Cardiac ventricle fibroblast (primary cell): ENCODE data around the gene CTSE.

GRCh38 chr1:205813250-205814115 is 485 bp upstream of the SLC41A1 start:
- RAMPAGE, long total RNA: no peak

GRCh38 chr1:205857770-205858488 is 8.0 kb upstream of the PM20D1 start:
- RAMPAGE, long total RNA: no peak

DNA sequence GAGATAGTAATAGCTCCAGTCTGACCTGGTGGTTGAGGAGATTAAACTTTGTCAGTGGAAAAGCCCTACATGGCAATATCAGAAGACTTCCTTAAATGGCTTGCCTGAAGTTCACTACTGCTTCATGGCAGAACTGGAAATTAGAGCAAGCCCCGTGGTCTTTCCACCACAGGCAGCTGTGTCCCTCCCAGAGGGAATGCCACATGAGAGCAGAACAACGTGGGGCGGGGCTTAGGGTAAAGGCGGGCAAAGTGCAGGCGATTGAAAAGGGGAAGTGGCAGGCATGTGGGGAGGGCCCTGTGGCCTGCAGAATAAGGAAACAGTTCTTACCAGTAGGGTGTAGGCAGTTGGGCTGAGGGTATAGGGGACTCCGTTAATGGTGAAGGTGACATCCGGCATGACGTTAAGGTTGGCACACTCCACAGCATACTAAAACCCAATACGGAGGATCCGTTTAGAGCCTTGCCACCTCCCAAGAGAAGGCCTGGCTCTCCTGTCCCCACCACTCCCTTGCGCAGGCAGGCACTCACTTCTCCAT is 8.9 kb upstream of the RAB7B start:
- RAMPAGE, long total RNA: no peak

GRCh38 chr1:206023478-206024286 is at the start of gene CTSE:
TSS of gene CTSE (minus strand) at chr1:206023895.
- RAMPAGE, long total RNA: no peak

GRCh38 chr1:206047197-206047589 is 5.8 kb upstream of the RHEX start:
- RAMPAGE, long total RNA: no peak

DNA sequence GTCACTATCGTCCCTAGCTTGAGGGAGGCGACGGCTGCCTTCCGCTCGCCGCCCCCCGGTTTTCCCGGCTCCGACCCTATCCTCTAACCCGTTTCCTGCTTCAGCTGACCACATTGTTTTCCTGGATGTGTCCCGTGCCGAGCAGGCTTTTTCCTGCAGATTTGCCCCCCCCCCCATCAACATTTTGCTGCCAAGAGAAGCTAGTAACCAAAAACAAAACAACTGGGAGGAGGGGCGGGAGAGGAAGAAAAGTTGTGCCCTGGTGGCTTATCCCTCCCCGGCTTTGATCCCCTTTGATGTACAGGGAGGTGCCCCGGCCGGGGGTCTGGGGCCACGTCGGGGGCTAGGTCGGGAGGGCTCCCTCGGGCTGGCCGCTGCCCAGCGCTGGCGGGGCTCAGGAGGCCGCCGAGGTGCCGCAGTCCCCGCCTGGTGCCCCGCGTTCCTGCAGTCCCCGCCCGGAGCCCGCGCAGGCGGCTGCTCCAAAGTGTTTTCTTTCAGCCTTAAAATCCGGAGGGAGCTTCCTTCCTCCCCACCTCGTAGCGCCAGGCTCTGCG is 1.5 kb downstream of the SRGAP2 start:
- RAMPAGE, long total RNA: no peak

GRCh38 chr1:206458068-206459141 is 11.9 kb upstream of the IKBKE start:
- RAMPAGE, long total RNA: no peak

DNA sequence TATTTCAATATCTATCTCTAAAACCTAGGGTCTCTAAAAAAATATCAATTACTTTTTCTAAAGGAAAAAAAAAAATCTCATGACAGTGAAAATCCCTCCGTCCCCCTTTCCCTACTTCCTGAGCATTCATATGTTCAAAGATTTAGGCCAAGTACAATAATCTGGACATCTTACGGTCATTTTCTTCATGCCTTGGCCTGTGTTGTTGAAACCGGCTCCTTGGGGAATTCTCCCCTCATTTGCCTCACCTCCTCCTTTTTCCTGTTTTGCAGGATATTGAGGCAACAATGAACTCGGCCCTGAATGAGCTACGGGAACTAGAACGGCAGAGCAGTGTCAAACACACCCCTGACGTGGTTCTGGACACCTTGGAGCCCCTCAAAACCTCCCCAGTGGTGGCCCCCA is 9.5 kb upstream of the IKBKE start:
- RAMPAGE, long total RNA: no peak

GRCh38 chr1:206471554-206471915 is 1.3 kb downstream of the IKBKE start:
- RAMPAGE, long total RNA: no peak

DNA sequence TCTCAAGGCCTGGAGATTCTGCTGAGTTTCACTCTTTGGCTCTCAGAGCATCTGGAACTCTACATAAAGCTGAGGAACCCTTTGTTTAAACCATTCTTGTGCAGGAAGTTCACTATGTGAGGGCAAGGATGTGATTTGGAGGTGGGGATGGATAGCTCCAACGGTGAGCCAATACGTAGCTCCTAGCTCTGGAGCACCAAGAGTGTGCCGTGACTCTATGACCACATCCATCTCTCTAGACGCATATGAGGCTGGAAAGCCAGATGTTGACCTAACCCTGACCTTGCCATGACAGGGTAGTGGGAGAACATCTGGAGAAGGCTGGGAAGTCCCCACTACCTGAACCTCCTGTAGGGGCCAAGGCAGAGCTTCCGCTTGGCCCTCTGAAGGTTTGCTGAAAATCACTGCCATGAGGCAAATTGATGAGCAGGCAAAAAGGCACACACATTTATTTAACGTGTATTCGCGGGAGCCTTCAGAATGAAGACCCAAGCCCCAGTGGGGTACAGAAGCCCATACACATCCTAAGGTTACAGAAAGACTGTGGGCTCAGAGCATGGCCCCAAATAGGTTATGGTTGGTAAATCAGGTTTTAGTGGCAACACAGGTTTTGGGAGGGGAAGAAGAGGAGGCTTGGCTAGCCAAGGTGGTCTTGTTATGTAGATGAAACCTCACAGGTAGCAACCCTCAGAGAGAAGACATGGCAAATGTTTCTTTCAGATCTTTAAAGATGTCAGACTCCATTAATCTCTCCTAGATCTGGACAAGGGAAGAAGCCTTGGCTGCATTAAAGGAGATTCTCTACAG is 43.3 kb downstream of the EIF2D start:
- RAMPAGE, long total RNA: no peak

GRCh38 chr1:206571121-206571611 is 41.1 kb downstream of the EIF2D start:
- RAMPAGE, long total RNA: no peak

GRCh38 chr1:206637461-206637932 is 2.2 kb downstream of the DYRK3 start:
- RAMPAGE, long total RNA: no peak

- RAMPAGE, long total RNA: no peak
Measured at GRCh38 chr1:206672725-206673108, 12.0 kb upstream of the MAPKAPK2 start.

- RAMPAGE, long total RNA: no peak
Measured at GRCh38 chr1:206697789-206698697, 13.3 kb downstream of the MAPKAPK2 start.

- RAMPAGE, long total RNA: no peak
Measured at GRCh38 chr1:206699384-206699947, 14.8 kb downstream of the MAPKAPK2 start.

GRCh38 chr1:206715621-206716837 is 31.3 kb downstream of the MAPKAPK2 start:
- RAMPAGE, long total RNA: no peak

GRCh38 chr1:206779579-206779841 is 7.2 kb upstream of the IL10 start:
- RAMPAGE, long total RNA: no peak

GRCh38 chr1:206968796-206969516 is 1.3 kb downstream of the FCAMR start:
- RAMPAGE, long total RNA: no peak

- RAMPAGE, long total RNA: no peak
Measured at GRCh38 chr1:207024280-207024744, 8.2 kb downstream of the C1orf116 start.

DNA sequence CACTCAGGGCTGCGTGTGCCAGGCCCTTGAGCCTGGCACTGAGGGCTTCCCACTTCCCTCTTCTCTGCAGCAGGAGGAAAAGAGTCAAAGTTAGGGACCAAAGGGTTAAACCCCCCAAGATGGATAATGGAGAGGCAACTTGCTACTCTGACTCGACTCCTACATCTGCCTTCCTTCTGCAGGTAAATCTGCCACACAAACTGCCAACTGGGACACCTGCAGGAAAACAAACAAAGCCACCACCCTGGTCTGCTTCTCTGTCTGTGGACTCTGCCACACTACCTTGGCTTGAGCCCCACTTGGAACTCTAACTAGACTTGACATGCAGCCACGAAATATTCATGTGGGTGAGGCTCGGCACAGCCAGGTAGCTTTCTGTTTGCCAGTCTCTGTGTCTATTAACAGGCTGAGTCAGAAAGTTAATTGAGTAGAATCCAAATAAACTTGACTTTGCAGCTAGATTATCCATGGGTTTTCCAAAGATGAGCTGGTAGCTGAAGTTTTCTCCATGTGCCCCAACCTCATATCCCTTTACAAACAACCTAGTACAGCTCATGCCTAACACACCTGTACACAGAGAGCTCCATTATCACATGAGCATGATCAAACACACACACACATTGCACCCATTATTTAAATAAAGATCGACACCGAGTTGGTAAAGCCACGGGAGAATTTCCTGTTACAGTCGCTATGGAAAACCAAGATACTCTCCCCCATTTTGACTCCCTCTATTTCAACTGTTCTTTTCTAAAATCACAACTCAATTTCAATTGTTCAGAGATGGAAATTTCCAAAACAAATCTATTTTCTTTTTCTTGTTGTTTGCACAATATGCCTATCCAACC is 841 bp downstream of the C1orf116 start:
- RAMPAGE, long total RNA: no peak